ENCODE measurements around a stretch of chr6.

DNA sequence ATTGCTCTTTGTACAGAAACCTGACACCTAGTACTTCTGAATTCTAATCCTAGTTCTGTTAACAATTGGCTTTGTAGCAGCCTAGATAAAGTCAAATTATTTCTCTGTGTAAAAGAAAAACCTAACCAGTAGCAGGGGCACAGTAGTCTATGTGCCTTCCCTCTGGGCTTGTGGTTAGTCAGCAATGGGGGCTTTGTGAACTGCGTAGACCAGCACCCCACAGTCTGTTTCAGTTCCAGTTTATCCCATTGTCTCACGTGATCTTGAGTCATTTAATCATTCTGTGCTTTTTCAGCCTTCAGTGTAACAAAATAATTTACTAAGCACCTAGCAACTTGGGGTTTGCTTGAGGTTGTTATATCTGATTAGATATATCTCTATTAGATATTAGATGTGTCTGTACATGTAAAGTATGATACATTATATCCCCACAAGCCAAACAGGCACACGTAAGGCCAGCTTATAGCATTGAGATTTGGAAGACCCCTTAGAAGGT lies 28.0 kb upstream of the CCR6 start:
- PRO-cap, result no peak

GRCh38 chr6:167129891-167130782 lies 7.2 kb downstream of the CCR6 start:
- PRO-cap, result no peak

- PRO-cap, result unidirectional peak, plus-strand start at chr6:167146533
Observed at GRCh38 chr6:167146248-167146596, 11.6 kb downstream of the GPR31 start.

- PRO-cap, result no peak
Observed at GRCh38 chr6:167268589-167269461, 22.3 kb upstream of the UNC93A start.

DNA sequence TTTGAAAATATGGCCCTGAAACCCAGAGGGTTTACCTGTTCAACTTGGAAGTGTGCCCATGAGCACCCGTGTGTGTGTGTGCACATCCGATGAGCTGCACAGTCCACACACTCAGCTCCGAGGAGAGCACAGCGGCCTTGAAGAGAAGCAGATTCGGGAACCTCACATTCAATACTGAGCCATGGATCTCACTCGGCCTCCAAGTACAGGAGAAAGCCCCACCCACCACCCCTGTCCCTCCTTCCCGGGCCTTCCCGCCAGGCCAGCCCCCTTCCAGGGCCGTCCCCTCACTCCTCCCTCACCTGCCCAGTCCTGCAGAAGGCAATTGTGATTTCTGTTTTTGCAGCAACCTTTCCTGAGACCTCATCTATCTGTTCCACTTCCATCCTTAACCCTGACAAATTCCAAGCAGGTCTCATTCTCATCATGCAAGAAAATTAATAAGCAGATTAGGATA lies 3.7 kb upstream of the TTLL2 start:
- PRO-cap, result no peak

GRCh38 chr6:167398286-167398926 lies 73.5 kb downstream of the TTLL2 start:
- PRO-cap, result no peak

DNA sequence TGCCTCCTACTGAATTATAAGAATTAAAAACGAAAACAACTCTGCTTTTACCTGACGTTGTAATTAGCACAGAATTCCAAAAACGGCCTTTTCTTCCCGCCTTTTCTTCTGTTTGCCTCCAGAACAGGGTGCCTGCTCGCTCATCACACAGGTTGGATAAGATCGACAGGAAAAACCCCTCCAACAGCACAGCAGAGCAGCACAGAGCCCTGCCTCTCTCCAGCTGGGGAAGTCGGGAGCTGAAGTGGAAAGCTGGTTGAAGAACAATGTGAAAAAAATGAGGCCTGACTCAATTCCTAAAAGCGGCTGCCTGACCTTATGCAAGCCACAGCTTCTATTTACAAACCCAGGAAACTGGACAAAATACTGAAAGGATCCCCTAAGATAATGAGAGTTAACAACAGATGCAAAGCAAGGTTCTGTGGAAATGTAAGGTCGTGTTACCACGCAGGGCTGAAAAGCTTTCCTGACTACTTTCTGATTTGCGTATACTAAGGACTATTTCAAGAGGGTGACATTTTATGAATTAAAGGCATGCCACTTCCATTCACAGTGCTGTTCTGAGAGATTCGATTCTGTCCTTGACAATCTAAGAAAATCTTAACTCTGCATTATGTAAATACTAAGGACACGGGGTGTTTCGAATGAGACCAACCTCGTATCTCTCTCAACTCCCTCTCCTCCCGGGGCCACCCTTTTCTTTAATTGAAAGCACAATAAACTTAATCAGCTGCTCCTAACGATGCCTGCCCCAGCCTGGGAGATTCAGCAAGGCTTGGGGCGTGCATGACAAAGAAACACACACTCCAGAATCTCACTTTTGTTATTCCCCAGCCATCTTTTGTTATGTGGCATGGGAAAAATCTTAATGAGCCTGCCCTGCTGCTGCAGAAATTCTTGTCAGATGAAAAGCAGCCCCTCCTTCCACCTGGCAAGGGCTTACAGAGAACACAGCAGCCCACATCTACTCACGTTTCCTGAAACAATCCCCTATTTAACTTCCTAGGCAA lies 117.1 kb downstream of the TTLL2 start:
- PRO-cap, result no peak

DNA sequence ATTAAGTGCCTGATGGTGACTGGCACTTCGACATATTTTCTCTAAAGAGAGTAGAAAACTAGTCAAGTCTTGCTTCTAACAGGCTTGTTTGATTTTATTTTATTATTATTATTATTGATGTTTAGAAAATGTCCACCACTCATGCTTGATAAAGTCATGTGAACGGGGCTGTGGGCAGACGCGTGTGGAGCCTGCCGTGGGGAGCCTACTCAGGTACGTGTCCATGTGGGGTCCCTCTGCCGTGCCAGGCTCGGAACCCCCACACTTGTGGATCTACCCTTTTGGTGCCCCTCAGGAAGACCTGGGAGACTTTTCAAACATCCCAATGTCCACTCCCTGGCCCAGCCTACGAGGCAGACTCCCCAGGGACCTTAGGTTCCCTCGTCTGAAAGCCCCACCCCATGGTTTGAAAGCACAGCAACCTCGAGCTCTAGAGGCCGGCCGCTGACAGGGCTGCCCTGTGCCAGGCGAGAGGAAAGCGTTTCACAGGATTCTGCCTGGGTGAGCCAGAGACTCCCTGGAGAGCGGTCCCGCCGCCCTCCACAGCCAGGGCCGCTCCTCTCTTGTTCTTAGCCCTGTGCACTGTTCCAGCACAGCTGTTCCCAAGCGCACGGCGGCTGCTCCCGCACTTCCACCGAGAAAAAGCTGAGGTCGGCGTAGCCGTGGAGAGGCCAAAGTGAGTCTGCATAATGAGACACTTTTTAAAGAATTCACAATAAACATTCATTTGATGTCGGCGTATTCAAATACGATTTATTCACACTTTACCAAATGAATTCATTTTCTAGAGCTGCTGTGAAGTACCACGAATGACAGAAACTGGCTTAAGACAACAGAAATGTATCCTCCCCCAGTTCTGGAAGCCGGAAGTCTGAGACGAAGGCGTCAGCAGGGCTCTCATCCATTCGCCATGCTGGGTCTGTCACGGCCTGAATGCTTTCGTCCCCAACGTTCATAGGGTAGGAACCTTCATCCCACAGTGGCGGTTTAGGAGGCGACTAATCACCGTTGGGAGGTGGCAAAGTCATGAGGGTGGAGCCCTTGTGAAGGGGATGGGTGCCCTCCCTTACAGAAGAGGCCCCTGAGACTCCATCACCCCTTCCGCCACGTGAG lies 249.8 kb downstream of the TTLL2 start:
- PRO-cap, result no peak

GRCh38 chr6:167647132-167648275 lies 179.2 kb upstream of the AFDN start:
- PRO-cap, result no peak

DNA sequence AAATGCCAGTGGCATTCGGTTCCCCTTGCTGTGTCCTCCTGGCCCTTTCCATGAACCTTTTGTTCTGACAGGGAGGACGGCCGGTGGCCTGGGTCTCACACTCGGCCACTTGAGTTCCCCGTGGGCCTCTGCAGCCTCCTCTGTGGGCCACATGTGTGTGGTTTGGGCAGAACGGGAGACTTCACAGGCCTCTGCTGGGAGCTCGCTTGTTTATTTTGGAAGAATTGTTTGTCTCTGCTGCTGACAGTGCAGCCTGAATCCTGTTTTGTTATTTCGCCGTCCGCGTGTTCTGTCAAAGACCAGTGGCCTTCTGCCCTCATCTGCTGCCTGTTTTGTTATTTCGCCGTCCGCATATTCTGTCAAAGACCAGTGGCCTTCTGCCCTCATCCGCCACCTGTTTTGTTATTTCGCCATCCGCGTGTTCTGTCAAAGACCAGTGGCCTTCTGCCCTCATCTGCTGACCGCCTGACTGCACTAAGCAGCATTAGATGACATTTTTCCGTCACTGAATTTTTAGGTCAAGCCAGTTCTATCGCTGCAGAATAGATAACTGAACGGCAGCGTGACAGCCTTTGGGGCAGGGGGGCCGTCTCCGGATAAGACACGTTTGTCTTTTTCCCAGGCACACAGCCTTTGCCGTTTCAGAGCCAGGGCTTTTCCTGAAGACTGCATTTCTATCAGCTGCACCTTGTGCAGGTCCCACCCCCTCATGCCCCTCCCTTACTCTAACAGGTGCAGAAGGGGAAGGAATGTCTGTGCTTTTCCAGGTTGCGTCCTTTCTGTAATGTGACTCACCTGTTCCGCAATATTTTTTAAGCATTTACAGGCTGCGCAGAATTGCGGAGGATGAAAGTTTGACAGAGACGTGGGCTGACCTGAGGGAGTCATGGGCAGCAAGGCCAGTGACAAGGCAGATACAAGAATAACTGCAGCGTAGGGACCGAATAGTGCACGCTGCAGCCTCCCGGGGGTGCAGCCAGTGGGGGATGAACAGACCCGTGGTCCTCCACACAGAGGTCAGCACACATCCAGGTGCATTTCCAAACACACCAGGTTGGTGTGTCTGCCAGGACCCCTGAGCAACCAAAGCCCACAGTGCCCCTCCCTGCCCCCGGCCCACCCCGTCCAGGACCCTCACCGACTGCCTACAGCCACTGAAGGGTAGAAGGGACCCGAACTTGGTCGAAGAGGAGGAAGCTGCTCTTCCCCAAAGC lies 158.4 kb upstream of the AFDN start:
- PRO-cap, result no peak

- PRO-cap, result no peak
Observed at GRCh38 chr6:167731079-167731746, 95.5 kb upstream of the AFDN start.

GRCh38 chr6:167787750-167788178 lies 38.9 kb upstream of the AFDN start:
- PRO-cap, result no peak

- PRO-cap, result no peak
Observed at GRCh38 chr6:167788285-167788675, 38.4 kb upstream of the AFDN start.

DNA sequence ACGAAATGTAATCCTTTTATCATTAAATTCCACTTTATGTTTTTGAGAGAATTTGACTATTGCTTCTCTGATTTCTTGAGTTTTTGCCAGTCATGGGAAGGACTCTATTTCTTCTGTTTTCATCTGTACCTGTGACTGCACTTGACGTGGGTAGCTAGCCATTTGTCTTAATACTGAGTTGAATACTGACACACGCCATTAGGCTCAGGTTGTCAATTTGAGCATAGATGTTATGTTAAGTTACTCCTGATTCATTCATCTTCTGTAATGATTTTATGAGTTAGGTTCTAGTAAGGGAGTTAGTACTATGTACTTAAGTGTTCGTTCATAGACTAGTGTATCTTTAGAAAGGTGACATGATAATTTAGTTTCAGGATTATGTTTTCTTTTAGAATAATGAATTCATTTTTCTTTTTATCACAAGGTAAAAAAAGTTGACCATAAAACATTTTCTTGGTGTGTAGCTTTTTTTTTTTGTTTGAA lies 1.6 kb downstream of the AFDN start:
- PRO-cap, result no peak

DNA sequence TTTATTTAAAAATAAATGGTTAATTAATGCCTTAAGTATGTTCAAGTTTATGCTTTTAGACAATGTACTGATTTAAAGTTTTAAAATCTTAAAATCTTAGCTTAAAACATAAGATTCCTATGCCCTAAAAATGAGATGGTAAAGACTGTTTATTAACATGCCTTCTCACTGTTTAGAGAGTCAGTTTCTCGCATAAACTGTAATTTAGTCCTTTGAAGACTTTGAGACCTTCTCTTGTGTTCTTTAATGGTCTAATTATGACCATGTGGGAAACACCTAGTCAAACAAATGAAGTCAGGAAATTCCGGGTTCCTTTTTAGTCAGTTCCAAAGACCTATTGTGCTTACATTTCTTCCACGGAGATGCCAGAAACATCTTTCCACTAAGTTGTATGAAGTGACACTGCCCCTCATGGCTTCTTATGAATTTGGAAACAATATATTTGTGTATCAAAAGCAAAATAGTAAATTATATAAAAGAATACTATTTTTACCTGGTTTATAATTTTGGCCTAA lies 64.2 kb upstream of the KIF25 start:
- PRO-cap, result no peak

- PRO-cap, result no peak
Observed at GRCh38 chr6:167936044-167936497, 61.4 kb upstream of the KIF25 start.

DNA sequence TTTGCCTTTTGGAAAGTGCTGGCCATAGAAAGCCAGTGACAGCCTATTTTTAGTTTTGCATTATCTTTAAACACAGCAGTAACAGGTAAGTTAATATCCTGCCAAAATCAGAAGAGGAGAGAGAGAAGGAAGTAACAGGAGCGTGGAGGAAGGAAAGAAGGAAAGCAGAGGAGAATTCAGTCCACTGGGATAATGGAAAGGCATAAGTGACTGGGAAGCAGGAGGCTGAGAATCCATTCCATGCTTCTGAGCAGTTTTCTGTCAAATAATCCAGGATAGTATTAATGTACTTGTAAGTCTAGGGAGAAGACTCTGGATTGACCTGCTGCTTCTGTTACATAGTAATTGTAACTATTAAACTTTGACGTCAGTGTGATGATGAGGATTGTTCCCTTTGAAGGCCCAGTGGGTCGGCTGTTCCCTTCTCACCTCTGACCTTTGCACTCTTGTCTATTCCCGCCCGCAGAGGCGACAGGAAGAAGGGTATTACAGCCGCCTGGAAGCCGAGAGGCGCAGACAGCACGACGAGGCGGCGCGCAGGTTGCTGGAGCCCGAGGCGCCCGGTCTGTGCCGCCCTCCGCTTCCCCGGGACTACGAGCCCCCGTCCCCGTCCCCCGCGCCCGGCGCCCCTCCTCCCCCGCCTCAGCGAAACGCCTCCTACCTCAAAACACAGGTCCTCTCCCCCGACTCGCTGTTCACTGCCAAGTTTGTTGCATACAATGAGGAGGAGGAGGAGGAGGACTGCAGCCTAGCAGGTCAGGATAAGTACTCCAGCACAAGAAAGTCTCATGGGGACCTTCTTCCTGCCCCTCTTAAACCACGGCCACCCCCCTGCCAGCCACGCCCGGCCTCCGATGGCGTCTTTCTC lies 31.9 kb upstream of the KIF25 start:
- PRO-cap, result no peak

DNA sequence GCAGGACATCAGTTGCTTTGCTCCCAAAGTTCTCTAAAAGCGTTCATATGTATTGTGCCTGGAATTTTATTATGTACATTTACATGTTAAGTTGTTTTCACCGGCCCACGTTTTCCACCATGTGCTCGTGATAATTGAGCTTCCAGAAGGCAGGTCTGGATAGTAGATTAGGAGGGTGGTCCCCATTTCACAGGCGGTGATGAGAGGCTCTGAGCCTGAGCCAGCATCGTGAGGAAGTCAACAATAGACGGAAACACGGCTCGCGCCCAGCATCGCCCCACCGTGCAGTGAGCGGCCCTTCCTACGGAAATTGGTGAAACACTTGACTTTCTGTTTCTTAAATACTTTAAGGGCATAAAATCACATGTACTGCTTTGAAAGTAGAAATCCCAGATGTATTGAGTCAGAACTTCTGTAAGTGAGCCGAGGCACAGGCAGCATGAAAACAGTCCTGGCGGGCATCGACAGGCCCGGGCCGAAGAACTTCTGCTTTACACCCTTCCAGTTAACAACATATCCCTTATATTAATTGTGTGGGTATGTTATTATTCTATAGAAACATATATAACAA lies 4.3 kb upstream of the KIF25 start:
- PRO-cap, result no peak

DNA sequence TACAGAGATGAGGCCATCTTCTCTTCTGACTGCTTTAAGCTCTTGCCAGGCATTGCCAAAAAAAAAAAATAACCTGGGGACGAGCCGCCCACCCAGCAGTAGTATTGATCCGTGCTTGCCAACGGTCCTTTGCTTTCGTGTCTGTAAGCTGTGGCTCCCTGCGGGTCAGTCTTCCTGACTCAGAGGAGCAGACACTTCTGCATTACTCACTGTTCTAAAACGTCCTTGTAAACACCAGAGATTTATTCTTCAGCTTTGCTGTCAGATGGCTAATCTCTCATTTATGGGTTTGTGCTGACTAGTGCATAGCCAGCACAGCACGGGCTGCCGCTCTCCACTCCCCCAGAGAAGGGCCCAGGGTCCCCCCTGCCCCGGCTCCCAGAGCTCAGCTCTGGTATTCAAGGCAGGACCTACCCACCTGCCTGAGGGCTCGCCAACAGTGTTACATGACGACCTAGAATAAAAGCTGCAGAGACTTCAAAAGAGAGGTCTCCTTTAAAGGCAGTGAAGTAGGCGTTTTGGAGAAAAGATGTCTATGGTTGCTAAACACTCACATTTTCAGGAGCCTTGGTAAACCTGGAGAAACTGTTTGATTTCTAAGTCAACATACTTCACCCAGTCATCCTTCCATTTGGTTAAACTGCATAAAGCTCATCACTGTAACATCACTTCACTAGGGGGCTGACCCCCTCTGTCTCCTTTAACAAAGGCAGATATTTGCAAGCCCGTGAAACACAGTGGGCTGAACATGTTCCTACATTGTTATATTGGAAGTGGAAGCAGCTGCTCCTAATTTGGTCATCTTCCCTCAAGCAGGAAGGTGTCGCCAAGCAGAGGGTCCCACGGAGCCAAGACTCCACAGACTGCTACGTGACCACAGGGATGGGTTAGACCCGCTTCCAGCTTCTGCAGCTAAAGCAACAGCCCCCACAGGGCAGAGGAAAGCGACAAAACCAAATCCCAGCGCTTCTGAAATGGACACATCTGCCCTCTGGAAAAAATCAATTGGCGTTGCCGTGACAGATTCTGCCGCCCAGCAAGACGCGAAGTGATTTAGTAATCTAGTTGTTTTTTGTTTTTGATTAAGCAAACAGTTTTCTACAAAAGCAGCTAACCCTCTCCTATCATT lies 78.9 kb upstream of the FRMD1 start:
- PRO-cap, result no peak

- PRO-cap, result no peak
Observed at GRCh38 chr6:168318278-168318561, 1.4 kb downstream of the DACT2 start.